ENCODE measurements around the genes THSD7B and ARHGAP15.

GRCh38 chr2:136764981-136766433 lies at the start of gene THSD7B:
THSD7B (plus strand) TSS chr2:136765545.
- RRBS = 6% methylated on average over 26 of the region's 114 CpGs

DNA sequence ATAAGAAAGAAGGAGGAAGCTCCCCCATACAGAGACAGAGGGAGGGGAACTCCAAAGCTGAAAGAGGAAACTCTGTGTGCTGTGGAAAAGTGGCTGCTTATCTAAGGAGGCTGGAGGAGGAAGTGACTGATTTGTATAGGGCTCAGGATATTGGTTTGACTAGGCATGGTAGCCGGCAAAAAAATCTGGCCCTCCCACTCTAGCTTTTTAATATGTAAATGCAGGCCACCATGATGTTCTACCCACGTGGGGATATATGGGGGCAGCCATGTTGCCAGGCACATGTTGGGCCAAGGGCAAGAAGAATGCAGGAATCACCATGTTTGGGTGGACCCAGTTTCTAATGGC lies 64.3 kb downstream of the HNMT start:
- RRBS = no CpG with 5 or more reads among the region's 2 CpGs

GRCh38 chr2:138569332-138569969 lies 67.9 kb downstream of the SPOPL start:
- RRBS = no CpG with 5 or more reads among the region's 1 CpG

GRCh38 chr2:140221432-140221892 lies 1441.3 kb upstream of the NXPH2 start:
- RRBS = no CpG with 5 or more reads among the region's 7 CpGs

- RRBS = no CpG with 5 or more reads among the region's 13 CpGs
Observed at GRCh38 chr2:143128460-143129582, at the start of gene ARHGAP15. ARHGAP15 (plus strand) TSS chr2:143129419.

DNA sequence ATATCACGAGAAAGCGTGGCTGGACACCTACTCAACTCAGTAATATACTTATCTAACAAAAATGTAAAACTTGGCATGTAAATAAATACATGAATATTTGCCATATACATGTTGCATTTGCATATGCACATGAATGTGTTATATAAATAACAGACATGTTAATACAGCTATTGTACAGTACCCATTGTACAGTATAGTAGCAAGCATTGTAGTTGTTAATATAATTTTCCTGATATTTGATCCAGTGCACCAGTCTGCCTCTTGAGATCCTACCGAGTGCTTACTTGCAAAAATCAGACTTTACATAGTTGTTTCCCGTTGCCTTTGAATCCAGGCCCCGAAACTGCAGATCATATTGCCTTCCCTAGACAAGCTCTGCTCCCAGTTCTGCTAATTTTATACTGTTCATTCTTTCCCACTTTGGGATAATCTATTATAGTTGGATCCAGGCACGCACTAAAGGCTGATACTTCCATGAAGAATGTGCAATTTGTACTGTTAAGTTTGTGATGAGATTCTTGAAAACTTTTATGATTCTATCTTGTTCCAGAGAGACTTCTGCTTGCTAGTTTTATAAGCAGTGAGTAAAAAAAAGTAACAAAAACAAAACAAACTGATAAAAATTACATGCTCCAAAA lies 395.6 kb downstream of the ARHGAP15 start:
- RRBS = no CpG with 5 or more reads among the region's 6 CpGs

DNA sequence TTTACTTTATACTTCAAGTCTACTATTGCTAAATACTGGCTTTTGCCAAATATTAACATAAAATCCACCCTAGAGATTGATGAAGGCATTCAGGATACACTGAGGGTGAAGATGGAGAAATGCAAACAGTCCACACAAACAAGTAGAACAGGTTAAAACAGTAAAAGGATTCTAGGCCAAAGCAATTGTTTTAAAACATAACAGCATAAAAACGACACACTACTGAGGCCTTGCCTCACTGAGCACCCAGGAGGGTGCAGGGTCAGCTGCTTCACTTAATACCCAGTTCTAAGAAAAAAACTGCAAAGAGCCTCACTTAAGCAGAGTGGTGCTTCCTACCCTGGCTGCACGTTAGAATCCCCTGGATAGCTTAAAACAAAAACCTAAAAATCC lies 91.7 kb downstream of the GTDC1 start:
- RRBS = no CpG with 5 or more reads among the region's 2 CpGs

DNA sequence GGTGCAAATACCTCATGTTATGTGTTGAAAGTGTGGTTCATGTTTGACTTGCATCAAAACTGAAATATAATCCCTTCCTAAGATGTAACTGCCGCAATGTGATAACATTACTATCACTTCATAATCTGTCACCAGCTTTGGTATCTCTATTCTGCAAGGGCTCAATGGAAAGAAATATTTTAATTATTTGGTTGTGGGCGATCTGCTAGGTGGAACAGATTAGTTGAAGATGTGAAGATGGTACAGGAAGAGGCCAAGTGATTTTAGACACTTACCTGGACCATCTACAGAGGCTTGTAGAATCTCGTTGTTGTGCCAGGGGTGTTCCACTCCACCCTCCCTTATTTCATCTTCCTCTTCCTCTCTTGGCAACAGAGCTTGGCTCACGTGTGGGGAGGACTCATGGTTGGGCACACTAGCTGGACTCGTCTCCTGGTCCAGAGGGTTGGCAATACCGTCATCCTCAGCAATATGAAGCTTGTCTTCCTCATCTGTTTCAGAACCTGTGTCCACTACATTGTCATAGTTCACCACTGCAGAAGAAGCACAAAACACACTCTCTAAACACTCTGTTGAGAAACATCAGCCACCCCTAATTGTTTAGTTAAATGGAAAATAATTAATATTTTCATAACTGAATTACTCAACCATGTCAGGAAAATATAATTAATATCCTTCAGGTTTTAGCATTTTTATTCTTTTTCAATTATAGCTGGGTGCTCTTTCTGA lies 90.3 kb downstream of the ZEB2 start:
- RRBS = no CpG with 5 or more reads among the region's 6 CpGs

GRCh38 chr2:144455804-144456490 lies 64.0 kb downstream of the ZEB2 start:
- RRBS = no CpG with 5 or more reads among the region's 3 CpGs

GRCh38 chr2:144490564-144491716 lies 29.0 kb downstream of the ZEB2 start:
- RRBS = no CpG with 5 or more reads among the region's 24 CpGs

GRCh38 chr2:144509577-144510167 lies 10.2 kb downstream of the ZEB2 start:
- RRBS = no CpG with 5 or more reads among the region's 6 CpGs

DNA sequence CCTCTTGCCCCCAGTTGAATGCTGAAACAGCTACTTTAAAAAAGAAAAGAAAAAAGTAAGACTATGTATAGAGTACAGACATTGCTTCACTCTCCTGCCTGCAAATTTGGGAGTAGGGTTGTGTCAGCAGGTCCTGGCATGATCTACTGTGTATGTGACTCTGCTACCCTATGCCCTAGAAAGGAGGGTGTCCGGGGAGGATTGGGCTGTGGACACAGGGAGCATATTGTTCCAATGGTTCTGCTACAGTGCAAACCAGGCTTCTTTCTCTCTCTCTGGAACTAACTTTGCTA lies 9.9 kb upstream of the ZEB2 start:
- RRBS = no CpG with 5 or more reads among the region's 1 CpG

GRCh38 chr2:144660453-144661532 lies 140.9 kb upstream of the ZEB2 start:
- RRBS = no CpG with 5 or more reads among the region's 8 CpGs

DNA sequence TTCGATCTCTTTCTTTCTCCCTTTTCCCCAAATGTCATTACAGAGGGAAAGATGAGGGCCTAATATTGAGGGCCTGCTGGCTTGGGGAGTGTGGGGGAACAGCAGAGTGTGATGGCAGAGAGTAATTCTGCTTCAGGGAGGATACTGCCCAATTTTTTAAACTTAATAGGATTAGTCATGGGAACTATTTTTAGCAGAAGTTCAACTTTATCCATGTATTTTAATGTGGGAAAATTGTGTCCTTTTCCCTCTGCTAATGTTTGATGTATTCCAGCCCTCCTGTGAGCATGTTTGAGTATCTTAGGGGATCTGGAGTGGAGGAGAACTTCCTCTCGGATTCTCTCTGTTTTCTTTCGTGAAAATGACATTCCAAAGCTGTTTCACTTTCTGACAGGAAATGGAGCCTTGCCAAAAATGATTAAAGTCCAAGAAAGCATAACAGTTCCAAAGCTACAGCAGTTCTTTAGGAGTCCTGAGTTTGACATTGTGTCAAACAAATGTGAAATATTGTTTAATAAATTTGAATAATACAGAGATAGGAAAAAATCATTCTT lies 418.4 kb upstream of the ZEB2 start:
- RRBS = no CpG with 5 or more reads among the region's 3 CpGs

GRCh38 chr2:145022838-145023412 lies 503.0 kb upstream of the ZEB2 start:
- RRBS = no CpG with 5 or more reads among the region's 4 CpGs

GRCh38 chr2:146405415-146406193 lies 1439.2 kb upstream of the ACVR2A start:
- RRBS = no CpG with 5 or more reads among the region's 28 CpGs

- RRBS = no CpG with 5 or more reads among the region's 4 CpGs
Observed at GRCh38 chr2:147297688-147298386, 547.0 kb upstream of the ACVR2A start.

- RRBS = no CpG with 5 or more reads among the region's 2 CpGs
Observed at GRCh38 chr2:148201727-148202623, 181.1 kb downstream of the MBD5 start.

All from mononuclear cell (primary cell).